HT1080 (cell line): Measurements from ENCODE around the gene CCDC93.

RAMPAGE:
- cytosol, long total RNA = no peak
- long total RNA = no peak
- nucleus, long total RNA = no peak
Measured at GRCh38 chr2:118013725-118014346, at the start of gene CCDC93. CCDC93 (minus strand) TSS chr2:118014070.

DNA sequence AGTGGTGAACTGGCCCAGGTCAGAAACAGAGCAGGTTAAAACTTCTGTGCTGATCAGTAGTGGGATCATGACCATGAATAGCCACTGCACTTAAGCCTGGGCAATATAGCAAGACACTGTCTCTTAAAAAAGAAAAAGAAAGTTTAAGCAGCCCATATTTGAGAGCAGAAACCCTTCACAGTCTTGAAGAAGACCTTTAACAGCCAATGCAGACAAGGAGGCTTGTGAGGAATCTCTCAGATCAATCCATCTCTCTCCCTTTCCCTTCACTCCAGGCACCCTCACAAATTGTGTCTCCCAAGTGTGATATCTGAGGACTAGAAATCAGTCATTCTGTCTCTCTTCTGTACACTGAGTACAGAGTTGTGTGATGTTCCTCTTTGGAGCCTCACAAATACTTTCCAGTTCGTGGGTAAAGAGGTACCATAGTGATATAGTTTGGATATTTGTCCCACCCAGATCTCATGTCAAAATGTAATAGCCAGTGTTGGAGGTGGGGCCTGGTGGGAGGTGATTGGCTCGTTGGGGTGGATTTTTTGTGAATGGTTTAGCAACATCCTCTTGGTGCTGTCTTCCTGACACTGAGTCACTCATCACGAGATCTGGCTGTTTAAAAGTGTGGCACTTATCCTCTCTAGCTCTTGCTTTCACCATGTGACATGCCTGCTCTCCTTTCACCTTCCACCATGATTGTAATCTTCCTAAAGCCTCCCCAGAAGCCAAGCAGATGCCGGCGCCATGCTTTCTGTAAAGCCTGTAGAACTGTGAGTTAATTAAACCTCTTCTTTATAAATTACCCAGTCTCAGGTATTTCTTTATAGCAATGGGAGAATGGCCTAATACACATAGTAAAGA, 2.9 kb upstream of the CCDC93 start:
RAMPAGE:
- cytosol, long total RNA = no peak
- long total RNA = no peak
- nucleus, long total RNA = no peak

RAMPAGE:
- cytosol, long total RNA = no peak
- long total RNA = no peak
- nucleus, long total RNA = no peak
Measured at GRCh38 chr2:118085592-118086152, 2.6 kb upstream of the INSIG2 start.

DNA sequence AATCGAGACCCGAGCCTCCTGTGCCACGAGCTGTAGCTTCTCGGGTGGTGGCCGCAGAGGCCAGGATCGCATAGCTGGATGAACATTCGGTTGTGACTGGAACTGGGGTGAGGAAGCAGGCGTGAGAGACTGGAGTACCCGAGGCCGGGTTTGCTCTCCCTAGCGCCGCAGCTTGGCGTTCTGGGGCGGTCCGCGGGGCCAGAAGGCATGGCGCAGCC, 1.5 kb downstream of the EN1 start:
RAMPAGE:
- cytosol, long total RNA = no peak
- long total RNA = no peak
- nucleus, long total RNA = no peak

RAMPAGE:
- cytosol, long total RNA = no peak
- long total RNA = no peak
- nucleus, long total RNA = no peak
Measured at GRCh38 chr2:118954264-118955352, 12.6 kb downstream of the MARCO start.

DNA sequence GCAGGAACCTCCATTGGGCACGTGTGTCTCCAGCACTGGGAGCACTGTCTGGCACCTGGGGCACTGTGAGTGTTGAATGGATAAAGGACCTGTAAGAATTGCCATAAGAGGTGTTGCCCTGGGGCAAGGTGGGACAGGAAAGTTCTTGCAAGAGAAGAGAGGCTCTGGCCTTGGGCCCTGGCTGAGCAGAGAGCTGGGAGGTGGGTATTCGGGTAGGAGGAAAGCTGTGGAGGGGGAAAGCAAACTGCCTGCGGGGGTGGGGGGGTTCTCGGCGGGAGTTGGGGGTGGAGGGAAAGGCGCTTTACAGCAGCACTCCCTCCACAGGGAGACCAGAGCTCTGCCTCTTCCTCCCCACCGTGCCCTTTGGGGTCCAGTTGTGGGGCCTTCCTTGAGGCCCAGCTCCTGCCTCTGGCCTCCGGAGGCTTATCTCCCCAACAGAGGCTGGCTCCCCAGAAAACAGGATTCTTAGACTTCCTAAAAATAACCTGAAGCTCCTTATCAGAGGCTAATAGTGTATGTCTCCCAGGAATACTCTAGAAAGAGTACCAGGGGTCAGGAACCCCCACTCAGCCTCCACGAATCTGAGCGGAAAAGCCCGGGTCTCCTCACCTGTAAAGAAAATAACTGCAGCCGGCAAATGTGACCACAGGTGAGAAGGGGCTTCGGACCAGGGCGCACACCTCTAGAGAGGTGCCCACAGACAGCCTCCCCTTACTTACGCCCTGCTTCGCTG, 1.1 kb upstream of the STEAP3 start:
RAMPAGE:
- cytosol, long total RNA = no peak
- long total RNA = no peak
- nucleus, long total RNA = no peak

GRCh38 chr2:119225018-119225972, 1.7 kb downstream of the STEAP3 start:
RAMPAGE:
- cytosol, long total RNA = no peak
- long total RNA = no peak
- nucleus, long total RNA = no peak

DNA sequence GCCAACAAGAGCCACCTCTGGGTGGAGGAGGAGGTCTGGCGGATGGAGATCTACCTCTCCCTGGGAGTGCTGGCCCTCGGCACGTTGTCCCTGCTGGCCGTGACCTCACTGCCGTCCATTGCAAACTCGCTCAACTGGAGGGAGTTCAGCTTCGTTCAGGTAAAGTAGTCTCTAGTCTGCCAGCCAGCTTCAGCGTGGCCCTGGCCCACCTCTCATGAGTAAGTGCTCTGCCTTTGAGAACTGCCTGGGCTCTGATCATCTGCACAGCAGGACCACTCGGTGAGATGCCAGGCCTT, 31.0 kb downstream of the STEAP3 start:
RAMPAGE:
- cytosol, long total RNA = no peak
- long total RNA = no peak
- nucleus, long total RNA = no peak

RAMPAGE:
- cytosol, long total RNA = no peak
- long total RNA = no peak
- nucleus, long total RNA = no peak
Measured at GRCh38 chr2:119283662-119284582, 60.3 kb downstream of the STEAP3 start.

DNA sequence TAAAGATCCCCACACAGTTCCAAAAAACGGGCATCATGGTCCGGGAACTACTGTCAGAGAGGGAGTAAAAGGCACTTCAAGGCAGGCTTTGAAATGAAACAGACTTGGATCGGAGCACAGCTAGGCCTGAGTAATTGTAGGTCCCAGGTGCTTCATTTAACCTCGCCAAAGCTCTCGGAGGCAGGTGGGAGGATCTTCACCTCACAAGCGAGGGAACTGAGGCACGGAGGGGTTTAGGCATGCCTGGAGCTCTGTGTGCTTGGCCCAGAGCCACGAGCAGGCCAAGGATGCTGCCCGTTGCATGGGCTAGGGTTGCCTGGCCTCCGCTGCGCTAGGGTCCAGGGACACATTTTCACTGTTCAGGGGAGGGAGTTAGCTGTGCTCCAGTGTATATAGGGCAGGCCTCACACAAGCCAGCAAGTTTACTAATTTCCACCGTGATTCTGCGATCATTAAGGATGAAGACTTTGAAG, 11.2 kb downstream of the TMEM37 start:
RAMPAGE:
- cytosol, long total RNA = no peak
- long total RNA = no peak
- nucleus, long total RNA = no peak

RAMPAGE:
- cytosol, long total RNA = no peak
- long total RNA = no peak
- nucleus, long total RNA = no peak
Measured at GRCh38 chr2:119523153-119523772, 1.0 kb downstream of the SCTR start.

RAMPAGE:
- cytosol, long total RNA = no peak
- long total RNA = no peak
- nucleus, long total RNA = no peak
Measured at GRCh38 chr2:120205815-120206664, 17.2 kb downstream of the TMEM185B start.

RAMPAGE:
- cytosol, long total RNA = no peak
- long total RNA = no peak
- nucleus, long total RNA = no peak
Measured at GRCh38 chr2:120261326-120262021, 8.8 kb downstream of the RALB start.

GRCh38 chr2:120343385-120344132, 2.4 kb upstream of the INHBB start:
RAMPAGE:
- cytosol, long total RNA = no peak
- long total RNA = no peak
- nucleus, long total RNA = no peak

DNA sequence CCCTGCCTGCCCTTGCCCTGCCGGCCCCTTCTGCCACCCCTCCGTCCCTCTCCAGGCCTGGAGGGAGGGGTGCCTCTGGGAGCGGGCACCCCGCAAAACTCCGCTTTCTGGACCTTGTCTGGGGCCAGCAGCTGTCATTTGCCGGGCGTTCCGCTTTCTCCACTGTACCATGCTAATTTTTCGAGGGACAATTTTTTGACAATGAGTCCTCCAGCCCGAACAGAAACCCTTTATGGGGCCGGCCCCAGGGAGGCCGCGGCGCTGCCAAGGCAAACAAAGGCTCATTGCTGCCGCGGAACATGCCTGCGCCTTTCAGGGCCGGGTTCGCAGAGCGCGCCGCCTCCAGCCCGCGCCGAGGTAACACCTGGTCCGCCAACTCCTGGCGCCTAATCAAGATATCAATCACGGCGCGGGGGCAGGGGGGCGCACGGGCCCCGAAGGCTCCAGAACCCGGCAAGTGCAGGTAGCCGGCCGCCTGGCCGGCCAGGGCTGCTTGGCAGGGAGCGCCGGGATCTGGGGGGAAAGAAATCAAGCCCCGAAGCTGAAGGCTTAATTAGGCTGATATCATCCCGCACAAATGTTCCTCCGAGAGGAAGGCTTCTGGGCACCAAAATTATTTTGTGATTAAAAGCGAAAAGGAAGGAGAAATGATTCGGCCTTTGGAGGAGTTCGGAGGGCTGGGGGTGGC, 96.1 kb downstream of the INHBB start:
RAMPAGE:
- cytosol, long total RNA = no peak
- long total RNA = no peak
- nucleus, long total RNA = no peak

DNA sequence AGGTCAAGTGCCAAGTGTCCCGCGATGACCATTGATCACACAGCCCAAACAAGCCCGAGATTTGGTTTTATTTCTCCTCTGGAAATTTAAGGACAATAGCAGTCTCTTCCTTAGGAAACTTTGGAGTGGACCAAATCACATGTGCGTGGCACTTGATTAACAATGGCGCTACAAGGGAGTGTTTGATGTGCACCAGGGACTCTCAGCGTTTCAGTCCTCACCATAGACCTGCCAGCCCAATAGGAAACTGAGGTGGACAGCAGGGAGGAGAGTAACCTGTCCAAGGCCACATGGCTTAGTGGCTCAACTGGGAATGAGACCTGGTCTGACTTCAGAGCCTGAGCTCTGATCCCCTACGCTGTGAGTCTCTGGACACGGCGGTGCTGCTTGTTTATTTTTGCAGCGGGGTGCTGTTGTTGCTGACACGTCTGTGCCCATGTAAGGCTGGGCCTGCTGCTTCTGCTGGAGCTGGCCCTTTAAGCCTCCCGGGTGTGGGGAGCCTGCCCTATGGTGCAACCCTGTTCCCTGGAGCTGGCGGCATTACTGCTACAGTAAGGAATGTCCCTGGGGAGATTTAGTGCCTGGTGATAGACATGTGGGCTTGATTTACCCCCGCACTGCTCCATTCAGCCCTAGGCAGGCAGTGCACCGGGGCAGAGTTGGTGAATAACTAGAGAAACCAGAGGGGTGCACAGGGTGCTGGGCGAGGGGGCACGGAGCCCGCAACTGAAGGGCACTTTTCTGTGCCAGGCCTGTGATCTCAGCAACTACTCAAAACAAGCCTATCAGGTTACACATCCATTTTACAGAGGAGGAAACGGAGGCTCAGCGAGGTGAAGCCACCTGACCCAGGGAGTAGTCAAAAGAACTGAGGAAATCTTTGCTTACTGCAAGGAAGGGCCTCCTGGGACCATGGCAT, 194.4 kb downstream of the INHBB start:
RAMPAGE:
- cytosol, long total RNA = no peak
- long total RNA = no peak
- nucleus, long total RNA = no peak

DNA sequence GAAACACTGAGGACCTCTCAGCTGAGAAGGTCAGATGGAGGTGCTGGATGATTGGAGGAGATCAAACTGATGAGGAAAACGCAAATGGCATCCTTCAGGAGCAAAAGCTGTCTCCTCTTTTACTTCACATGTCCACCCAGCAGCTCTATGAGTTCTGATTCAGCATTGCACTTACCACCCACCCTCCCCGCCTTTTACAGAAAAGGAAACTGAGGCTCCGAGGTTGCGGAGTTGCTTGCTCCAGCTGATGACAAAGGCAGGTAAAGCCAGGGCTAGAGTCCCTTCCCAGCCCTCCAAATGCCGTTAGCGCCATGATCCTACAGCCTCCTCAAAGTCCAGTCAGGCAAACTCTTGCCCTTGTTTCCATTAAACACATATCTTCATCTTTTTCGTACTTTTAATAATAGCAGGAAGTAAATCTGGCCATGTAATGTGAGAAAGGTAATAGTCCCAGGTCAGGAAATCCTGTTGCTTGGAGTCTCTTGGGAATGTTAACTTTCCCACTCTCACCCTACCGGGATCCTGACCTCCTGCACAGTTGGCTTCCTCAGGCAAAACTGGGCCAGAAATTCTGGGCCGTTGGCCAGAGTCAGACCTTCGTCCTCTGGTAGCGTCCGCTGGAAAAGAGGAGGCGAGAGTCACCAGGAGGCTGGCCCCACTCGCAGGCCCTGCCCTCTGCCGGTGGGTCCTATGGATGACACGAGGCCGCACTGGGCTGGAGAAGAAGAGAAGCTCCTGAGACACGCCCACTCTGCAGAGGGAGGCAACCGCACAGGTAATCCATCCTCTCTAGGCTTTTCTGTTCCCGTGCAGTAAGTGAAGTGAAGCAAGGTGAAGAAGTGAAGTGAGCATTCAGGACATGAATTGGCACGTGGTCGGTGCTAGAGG, 183.0 kb upstream of the GLI2 start:
RAMPAGE:
- cytosol, long total RNA = no peak
- long total RNA = no peak
- nucleus, long total RNA = no peak

GRCh38 chr2:120566628-120567182, 169.0 kb upstream of the GLI2 start:
RAMPAGE:
- cytosol, long total RNA = no peak
- long total RNA = no peak
- nucleus, long total RNA = no peak

RAMPAGE:
- cytosol, long total RNA = no peak
- long total RNA = no peak
- nucleus, long total RNA = no peak
Measured at GRCh38 chr2:120709285-120710147, 26.2 kb upstream of the GLI2 start.

DNA sequence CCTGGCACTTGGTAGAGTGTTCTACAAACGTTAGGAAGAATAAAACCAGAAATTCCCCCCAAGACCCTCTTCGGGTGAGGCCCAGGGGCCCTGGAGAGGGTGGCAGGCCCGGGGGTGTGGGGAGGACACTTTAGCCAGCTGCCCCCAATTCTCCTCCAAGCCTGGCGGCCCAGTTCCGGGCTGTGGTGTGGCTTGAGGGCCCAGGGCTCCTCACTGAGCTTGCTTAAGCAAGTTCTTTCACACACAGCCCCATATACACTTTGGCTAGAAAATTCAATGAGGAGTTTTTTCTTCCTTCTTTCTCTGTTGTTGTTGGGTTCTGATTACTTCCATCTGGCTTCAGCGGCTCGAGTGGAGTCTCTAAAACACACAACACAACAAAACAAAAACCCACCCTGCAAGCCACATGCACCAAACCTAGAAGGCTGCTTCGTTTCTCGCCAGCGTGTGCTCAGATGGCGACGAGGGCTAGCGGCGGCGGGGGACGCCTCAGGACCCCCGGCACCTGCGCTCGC, 760 bp upstream of the GLI2 start:
RAMPAGE:
- cytosol, long total RNA = no peak
- long total RNA = no peak
- nucleus, long total RNA = no peak